ENCODE measurements around a stretch of chr3.

- PRO-cap, 7 experiments = no peak in any of the 7 experiments
- RAMPAGE, long total RNA, 2 experiments = no peak in any of the 2 experiments
Measured at GRCh38 chr3:57857396-57858240, 101.5 kb downstream of the SLMAP start.

DNA sequence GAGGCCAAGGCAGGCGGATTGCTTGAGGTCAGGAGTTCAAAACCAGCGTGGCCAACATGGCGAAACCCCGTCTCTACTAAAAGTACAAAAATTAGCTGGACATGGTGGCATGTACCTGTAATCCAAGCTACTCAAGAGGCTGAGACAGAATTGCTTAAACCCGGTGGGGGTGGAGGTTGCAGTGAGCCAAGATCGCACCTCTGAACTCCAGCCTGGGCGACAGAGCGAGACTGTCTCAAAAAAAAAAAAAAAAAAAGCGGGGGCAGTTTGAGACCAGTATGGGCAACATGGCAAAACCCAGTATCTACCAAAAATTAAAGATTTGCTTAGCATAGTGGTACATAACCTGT is 103.0 kb downstream of the SLMAP start:
- PRO-cap, 7 experiments = no peak in any of the 7 experiments
- RAMPAGE, long total RNA, 2 experiments = no peak in any of the 2 experiments

- PRO-cap, 7 experiments = no peak in any of the 7 experiments
- RAMPAGE, long total RNA, 2 experiments = no peak in any of the 2 experiments
Measured at GRCh38 chr3:57883085-57883780, 125.0 kb upstream of the FLNB start.

GRCh38 chr3:57896062-57896639 is 112.1 kb upstream of the FLNB start:
- PRO-cap, 7 experiments = no peak in any of the 7 experiments
- RAMPAGE, long total RNA, 2 experiments = no peak in any of the 2 experiments

DNA sequence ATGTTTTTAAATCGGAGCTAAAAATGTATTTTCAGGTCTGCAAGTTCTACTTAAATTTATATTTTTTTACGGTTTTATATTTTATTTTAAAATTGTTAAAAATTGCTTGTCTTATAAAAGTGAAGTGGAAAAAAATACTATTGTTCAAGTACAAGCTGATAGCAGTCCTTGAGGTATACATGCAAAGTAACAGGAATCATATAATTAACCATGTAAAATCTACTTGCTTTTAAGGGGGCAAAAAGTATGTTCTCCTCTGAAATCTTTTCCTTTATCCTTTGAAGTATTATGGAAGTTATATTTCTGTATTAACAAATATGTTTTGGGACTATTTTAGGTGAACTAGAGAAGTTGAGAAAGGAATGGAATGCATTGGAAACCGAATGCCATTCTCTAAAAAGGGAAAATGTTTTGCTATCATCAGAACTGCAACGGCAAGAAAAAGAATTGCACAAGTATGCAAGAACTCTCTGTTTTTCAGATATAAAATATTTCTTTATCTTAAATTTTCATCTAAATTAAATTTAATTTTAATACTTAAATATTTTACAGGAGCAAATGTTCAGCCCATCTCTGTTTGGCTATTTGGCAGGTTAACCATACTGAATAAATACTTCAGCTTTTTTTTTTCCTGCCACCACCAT is 95.3 kb upstream of the FLNB start:
- PRO-cap, 7 experiments = no peak in any of the 7 experiments
- RAMPAGE, long total RNA, 2 experiments = no peak in any of the 2 experiments

- PRO-cap, 7 experiments = no peak in any of the 7 experiments
- RAMPAGE, long total RNA, 2 experiments = no peak in any of the 2 experiments
Measured at GRCh38 chr3:58025848-58026642, 17.8 kb downstream of the FLNB start.

DNA sequence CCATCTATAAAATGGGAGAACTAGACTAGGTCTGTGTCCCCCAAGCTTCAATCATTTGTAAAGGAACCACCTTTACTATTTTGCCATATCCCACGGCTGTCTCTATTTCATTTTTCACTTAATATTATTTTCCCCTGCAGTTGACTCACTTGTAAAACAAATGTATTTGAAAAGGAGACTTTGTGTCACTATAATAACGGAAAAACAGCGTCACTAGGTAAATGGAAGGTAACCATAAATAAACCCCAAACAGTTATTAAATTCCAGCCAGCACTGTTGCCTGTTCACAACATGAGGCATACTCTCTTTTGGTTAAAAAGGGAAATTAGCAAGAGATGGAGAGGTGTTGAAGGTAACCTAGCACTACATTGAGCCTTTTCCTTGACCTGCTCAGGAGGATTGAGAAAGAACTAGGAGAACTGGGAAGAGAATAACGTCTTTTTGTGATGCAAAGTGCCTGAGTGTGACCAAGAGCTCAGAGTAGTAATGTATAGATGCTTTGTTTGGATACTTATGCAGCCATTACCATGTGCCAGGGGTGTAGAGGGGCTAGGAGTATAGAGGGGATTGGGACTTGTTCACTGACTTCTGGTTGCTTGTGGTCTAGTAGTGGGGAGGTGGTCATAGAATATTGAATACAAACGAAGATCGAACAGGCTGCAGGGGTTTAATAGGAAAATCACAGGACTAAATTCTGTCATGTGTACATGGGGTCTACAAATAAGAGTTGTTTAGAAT is 19.6 kb downstream of the FLNB start:
- PRO-cap, 7 experiments = no peak in any of the 7 experiments
- RAMPAGE, long total RNA, 2 experiments = no peak in any of the 2 experiments

DNA sequence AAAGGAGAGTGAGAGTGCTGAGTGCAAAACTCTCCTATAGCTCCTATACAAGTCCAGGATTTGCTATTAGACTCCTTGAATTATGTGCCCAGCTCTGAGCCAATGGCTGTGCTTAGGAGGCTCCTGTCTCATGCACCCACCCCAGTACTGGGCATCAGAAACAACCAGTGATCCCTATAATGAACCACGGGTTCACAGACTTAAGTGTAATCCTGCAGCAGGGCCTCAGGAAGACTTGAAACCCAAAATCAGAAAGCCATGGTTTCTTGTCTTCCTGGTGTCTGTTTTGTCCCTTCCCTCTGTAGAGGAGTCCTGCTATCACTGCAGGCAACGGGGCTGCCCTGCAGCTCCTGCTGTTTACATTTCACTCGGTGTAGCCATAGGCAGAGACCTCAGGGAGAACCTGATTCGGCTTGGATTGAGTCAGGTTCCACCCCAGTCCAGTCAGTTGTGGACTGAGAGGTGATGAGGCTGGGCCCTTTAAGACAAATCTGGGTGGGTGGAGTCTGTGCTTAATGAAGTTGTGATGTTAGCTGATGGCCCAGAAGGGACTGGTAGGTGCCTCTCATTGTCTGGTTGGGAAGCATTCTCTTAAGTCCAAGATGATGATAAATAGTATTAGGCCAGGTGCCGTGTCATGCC is 35.6 kb downstream of the FLNB start:
- PRO-cap, 7 experiments = no peak in any of the 7 experiments
- RAMPAGE, long total RNA, 2 experiments = no peak in any of the 2 experiments

GRCh38 chr3:58044721-58045187 is 36.5 kb downstream of the FLNB start:
- PRO-cap, 7 experiments = no peak in any of the 7 experiments
- RAMPAGE, long total RNA, 2 experiments = no peak in any of the 2 experiments

DNA sequence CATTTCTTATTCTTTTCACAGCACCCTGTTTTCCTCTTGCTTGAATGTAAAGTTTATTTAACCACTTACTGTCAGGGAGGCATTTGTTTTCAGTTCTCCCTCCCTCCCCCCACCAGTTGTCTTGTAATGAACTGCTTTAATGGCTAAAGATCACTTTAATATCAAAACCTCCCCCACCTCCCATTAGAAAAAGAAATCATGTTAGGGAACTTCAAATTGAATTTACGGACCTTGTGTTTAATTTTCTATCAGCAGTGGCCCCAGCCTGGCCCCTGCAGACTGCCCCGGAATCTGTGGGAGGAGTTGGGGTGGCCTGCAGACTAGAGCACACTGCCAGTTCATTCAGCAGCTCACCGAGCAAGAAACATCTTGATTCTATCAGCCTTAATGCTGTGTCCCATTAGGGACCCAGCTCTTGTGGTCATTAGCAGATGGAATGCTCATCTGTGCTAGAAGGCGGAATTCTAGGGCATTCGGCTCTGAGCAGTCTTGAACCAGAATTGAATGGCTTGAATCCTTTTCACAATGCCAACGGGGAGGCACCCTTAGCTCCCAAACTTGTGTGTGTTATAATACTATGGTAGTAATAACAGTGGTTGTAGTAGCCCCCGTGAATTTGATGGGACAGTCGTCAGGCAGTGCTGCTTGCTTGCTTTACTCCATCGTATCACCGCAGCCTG is 54.3 kb downstream of the FLNB start:
- PRO-cap, 7 experiments = no peak in any of the 7 experiments
- RAMPAGE, long total RNA, 2 experiments = no peak in any of the 2 experiments

- PRO-cap, 7 experiments = no peak in any of the 7 experiments
- RAMPAGE, long total RNA, 2 experiments = no peak in any of the 2 experiments
Measured at GRCh38 chr3:58351948-58352445, 19.3 kb downstream of the PXK start.

GRCh38 chr3:58526317-58527186 is 10.4 kb downstream of the ACOX2 start:
- PRO-cap, 7 experiments = no peak in any of the 7 experiments
- RAMPAGE, long total RNA, 2 experiments = no peak in any of the 2 experiments

- PRO-cap, 7 experiments = no peak in any of the 7 experiments
- RAMPAGE, long total RNA, 2 experiments = no peak in any of the 2 experiments
Measured at GRCh38 chr3:58564025-58565464, 12.6 kb downstream of the FAM107A start.

DNA sequence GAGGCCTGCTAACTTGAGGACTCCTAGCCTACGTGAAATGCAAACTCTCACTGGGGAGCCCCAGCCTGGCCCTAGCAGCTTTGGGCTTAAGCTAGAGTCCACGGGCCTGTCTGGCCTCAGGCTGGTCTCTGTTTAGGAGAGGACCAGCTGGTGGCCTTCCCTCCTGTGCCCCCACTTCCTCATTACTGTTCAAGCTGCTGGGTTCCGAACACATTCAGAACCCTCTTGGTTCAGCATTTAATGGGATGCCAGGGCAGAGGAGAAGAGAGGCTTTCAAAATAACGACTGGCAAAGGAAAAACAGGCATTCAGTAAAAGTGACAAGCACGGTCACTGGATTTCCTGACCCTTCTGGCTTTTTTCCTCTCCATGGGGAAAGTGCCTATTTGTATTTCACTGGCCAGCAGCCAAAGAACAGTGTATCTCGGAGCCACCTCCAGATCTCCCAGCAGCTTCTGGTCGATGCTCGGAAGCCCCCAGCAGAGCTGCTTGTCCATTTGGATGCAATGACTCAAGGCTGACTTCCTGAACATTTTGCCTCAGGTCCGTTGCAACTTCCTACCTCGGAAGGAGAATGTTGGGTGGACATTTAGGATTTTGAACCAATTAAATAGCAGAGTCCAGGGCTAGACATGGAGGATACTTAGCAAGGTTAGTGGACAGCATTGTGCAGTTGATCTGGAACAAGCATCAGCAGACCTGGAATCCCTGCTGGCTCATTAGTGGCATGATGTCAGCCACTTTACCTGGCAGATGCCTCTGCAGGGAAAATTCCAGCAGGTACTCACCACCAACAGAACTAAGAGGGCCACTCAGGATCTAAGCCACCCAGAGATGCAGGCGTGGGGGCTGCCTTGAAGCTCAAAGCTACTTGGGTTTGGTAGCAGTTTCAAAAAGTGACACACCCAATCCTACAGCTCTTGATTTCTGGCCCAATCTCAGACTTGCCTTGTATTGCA is 1.2 kb downstream of the FAM107A start:
- PRO-cap, 7 experiments = peak in 1 of 7 experiments; most common plus-strand start position 635 of the sequence (in 1)
- RAMPAGE, long total RNA, 2 experiments = no peak in any of the 2 experiments

DNA sequence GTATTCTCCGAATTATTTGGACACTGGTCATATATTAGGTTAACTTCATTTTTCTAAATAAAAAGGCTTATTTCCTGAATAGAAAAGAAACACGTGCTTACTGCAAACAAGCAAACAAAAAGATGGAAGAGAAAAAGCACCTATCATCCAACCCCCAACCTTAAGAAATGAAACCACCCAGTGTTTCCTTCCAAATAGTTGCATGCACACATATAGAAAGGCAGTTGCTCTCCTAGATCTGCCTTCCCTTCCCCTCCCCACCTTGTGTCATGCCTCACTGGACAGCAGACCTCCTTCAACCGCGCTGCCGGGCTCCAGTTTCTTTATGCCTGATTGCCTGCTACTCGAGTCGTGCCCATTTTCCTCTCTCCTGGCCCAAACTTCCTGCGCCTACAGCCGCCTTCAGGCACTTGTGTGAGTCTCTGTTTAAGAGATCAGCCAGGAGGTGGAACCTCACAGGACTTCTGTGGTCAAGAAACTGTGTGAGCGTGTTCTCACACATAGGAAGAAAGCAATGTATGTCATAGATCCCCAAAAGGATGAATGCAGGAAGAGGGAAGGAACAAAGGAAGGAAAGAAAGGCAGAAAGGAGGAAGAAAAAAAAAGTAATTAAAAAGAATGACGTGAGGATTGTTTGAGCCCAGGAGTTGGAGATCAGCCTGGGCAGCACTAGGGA is 8.8 kb upstream of the FAM107A start:
- PRO-cap, 7 experiments = no peak in any of the 7 experiments
- RAMPAGE, long total RNA, 2 experiments = no peak in any of the 2 experiments

DNA sequence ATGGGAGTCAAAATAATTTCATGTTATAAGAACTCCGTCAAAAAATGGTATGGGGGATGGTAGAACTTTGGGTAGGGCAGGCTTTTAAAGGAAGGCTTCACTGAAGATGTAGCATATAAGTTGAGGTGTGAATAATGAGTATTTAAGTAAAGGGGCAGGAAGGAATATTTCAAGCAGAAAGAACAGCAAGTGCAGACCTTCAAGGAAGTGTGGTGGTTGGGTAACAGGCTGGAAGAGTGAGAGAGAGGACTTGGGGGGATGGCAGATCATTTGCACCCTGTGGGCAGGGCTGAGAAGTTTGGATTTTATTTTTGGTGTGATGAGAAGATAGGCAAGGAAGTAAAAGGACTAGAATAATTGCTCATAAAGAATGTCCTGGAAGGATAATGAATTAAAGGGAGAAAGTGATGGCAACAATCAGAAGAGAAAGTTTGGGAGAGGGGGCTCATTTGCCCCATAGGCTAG is 709.2 kb upstream of the CFAP20DC start:
- PRO-cap, 7 experiments = peak in 1 of 7 experiments; most common plus-strand start position 223 of the sequence (in 1)
- RAMPAGE, long total RNA, 2 experiments = no peak in any of the 2 experiments

GRCh38 chr3:59818599-59818892 is 768.7 kb upstream of the CFAP20DC start:
- PRO-cap, 7 experiments = no peak in any of the 7 experiments
- RAMPAGE, long total RNA, 2 experiments = no peak in any of the 2 experiments

GRCh38 chr3:60010664-60011394 is 961.0 kb upstream of the CFAP20DC start:
- PRO-cap, 7 experiments = no peak in any of the 7 experiments
- RAMPAGE, long total RNA, 2 experiments = no peak in any of the 2 experiments

DNA sequence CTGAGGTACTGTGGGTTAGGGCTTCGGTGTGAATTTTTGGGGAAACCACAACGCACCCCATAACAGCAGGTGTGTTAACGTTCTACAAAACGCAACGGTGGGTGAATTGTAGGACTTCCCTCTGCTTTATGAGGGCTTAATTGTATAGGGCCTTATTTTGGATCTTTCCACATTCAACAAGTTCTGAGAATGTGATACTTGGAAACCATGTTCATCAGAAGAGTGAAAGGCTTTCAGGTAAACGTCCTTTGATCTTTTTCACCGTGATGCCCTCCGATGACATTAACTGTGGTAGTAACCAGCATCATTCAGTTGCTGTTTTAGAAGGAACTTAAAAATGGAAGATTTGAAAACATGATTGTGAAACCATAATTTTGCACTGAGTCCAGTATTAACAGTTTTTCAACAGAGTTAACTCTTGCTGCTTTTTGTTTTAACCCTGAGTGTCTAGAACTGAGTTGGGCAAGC is 998.7 kb upstream of the CFAP20DC start:
- PRO-cap, 7 experiments = no peak in any of the 7 experiments
- RAMPAGE, long total RNA, 2 experiments = no peak in any of the 2 experiments

DNA sequence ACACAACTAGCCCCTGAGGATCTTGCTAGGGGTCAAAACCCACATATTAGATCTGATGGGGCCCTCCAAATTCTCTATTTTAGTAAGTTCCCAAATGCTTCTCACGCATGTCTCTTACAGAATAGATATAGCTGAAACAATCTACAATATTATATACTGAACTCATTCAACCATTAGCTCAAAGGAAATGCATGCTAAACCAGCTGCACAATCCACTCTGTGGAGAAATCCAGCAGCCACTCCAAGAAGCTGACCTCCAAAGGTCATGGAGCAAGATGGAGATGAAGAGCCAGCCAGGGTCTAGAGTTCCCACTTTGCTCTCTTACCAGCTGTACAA is 1075.0 kb upstream of the CFAP20DC start:
- PRO-cap, 7 experiments = no peak in any of the 7 experiments
- RAMPAGE, long total RNA, 2 experiments = no peak in any of the 2 experiments